H7 (cell line): Measurements from ENCODE around the gene CTPS2.

DNA sequence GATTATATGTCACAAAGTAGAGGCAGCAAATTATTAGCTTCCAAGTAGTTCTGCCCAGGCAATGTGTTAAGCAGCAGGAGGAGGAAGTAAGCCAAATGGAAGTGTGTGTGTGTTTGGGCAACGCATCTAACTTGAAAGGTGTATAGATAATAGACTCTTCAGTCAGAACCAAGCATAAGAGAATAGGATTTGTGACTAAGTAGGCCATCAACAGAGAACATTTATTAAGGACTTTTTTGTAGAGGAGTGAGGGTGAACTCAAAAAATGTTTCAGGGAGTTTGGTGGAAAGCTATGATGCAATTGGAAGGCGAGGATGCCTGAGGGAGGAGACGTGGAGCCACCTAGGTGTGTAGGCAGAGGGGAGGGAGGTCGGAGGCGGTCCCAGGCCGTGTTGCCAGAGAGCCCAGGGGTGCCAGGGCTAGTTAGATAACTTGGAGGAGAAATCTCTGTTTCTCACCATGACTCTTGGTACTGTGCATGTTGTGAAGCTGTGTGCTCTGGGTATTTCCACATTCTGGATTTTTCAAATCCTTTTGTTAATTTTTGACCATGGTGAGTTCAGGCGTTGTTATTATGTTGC lies 4.3 kb downstream of the RAB9A start:
- RAMPAGE, long total RNA = no peak

DNA sequence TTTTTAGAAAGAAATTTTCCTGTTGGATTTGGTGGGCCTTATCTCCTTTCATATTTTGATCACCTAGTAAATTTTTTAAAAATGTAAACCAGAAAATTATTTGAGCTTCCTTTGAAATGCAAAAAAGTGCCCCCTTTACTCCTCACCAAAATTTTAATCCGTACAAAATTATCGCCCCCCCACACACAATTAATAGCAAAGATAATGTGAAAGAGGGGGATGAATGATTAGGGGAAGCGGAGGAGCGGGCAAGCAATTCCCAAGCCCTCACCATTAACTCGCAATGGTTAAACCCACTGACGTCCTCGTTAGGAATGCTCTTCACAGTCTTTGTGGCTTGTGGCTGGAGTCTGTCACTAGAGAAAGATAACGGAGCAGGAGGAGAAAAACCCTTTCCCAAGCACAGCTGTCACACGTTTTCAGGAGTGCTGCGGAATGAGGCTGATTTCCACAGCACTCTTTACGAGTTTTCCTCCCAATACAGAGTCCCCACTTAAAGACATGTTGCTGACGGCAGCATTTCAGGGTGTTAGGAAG lies 92.4 kb downstream of the GEMIN8 start:
- RAMPAGE, long total RNA = no peak

- RAMPAGE, long total RNA = no peak
Measured at GRCh38 chrX:14027720-14028103, 2.0 kb downstream of the GEMIN8 start.

DNA sequence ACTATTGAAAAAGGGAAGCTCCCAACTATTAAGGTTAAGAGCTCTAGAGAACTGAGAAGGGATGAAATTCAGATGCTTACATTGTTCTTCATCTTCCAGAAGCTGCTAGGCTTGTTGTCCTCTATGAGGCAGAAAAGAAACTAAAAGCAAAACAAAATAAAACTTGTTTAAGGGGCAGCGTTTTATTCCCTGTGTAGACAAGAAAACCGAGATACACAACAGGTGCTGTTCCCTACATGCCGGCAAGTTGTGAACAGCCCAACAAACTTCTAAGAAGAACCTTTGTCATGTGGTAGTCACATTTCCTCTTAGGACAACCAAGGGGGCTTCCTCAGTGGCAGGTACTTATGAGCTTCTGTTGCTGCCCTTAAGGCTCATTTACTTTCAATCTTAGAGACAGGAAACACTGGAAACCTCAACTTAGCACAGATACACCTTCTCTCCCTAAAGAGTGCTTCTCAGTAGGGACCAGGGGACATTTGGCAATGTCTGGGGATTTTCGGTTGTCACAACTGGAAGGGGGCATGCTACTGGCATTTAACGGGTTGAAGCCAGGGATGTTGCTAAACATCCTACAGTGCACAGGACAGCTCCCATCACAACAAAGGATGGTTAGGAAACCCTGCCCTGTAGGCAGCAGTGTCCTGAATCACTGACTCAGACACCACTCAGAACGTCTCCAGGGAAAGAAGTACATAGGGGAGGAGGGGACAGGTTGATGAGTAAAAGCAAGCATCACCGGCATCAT lies 111.1 kb downstream of the ASB9 start:
- RAMPAGE, long total RNA = no peak

DNA sequence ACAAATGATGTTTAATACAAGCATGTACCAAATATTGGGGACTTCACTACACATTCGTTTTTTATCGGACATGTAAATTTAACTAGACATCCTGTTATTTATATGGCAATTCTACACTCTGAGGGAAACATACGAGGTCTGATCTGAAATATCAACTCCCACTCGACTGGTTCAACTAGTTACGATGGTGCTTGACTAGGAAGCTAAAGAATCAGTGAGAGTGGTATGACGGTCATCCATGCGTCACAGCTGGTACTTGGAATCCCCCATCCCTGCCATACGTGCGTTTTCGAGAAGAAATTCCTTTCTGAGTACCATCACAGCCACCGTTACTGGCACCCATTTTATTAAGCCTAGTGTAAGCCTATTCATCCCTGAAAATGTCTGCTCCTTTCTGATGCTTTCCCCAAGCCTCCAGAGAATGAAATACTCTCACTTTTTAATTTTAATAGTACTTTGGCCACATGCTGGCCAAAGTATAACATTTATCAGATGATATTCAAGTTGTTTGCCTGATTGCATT lies 701 bp upstream of the PIGA start:
- RAMPAGE, long total RNA = no peak

- RAMPAGE, long total RNA = no peak
Measured at GRCh38 chrX:15407417-15407670, 23.1 kb upstream of the VEGFD start.

- RAMPAGE, long total RNA = no peak
Measured at GRCh38 chrX:15492398-15493020, 624 bp downstream of the PIR start.

DNA sequence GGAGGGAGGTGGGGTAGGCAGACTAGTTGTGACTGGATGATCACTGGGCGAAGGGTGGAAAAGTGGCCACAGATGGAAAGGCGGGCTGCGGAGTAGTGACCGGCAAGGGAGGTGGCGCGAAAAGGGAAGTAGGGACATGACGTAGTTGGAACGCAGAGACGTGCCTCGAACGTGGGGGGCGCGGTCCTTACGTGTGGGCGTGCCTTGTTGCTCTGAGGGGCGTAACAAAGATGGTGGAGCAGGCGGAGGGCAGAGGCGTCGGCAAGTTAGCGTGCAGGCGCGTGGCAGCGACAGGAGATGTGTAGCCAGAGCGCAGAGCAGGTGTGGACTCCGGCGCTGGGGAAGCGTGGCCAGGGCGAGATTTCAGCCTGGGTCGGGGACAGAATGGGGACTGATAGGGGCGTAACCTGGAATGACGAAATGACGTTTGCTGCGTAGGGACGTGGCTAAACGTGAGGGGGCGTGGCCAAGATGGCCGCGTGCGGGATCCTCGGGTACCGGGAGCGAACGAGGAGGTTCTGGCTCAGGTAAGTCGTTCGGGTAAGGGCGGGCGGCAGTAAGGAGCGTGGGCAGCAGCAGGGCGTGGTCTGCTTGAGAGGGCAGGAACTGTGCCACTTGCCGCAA lies 10.8 kb upstream of the CLTRN start:
- RAMPAGE, long total RNA = start-site peak on the plus strand centred at position 452 of the sequence, 15 bp wide, 25 reads

DNA sequence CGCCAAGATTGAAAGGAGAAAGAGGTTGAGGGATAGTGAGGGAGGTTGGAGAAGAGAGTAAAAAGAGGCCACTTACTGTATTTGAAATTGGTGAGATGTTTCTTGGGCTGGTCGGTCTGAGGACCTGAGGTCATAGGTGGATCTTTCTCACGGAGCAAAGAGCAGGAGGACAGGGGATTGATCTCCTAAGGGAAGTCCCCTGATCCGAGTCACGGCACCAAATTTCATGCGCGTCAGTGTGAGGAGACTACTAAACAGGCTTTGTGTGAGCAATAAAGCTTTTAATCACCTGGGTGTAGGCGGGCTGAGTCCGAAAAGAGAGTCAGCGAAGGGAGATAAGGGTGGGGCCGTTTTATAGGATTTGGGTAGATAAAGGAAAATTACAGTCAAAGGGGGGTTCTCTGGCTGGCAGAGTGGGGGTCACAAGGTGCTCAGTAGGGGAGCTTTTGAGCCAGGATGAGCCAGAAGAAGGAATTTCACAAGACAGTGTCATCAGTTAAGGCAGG lies 16.6 kb downstream of the MAGEB17 start:
- RAMPAGE, long total RNA = start-site peak on the minus strand centred at position 227 of the sequence, 204 bp wide, 370 reads

DNA sequence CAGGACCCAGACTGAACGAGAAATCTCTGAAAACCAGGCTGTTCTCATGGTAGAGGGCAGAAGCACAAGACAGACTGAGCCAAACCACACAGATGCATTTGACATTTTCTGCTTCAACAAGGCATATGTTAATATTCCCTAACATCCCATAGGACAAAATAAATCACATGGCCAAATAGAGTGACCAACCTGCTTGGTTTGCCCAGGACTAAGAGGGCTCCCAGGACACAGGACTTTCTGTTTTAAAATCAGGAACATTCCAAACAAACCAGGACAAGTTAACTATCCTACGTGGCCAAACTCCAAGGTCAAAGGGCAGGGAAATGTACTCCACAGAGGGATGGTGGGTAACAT lies 11.7 kb downstream of the CTPS2 start:
- RAMPAGE, long total RNA = no peak

- RAMPAGE, long total RNA = start-site peak on the minus strand at chrX:16712359-16712431, 73 reads; start-site peak on the minus strand at chrX:16712645-16712670, 37 reads; start-site peak on the minus strand at chrX:16712879-16712923, 56 reads
Measured at GRCh38 chrX:16712283-16713098, at the start of gene CTPS2. TSS of gene CTPS2 (minus strand) at chrX:16712669.

DNA sequence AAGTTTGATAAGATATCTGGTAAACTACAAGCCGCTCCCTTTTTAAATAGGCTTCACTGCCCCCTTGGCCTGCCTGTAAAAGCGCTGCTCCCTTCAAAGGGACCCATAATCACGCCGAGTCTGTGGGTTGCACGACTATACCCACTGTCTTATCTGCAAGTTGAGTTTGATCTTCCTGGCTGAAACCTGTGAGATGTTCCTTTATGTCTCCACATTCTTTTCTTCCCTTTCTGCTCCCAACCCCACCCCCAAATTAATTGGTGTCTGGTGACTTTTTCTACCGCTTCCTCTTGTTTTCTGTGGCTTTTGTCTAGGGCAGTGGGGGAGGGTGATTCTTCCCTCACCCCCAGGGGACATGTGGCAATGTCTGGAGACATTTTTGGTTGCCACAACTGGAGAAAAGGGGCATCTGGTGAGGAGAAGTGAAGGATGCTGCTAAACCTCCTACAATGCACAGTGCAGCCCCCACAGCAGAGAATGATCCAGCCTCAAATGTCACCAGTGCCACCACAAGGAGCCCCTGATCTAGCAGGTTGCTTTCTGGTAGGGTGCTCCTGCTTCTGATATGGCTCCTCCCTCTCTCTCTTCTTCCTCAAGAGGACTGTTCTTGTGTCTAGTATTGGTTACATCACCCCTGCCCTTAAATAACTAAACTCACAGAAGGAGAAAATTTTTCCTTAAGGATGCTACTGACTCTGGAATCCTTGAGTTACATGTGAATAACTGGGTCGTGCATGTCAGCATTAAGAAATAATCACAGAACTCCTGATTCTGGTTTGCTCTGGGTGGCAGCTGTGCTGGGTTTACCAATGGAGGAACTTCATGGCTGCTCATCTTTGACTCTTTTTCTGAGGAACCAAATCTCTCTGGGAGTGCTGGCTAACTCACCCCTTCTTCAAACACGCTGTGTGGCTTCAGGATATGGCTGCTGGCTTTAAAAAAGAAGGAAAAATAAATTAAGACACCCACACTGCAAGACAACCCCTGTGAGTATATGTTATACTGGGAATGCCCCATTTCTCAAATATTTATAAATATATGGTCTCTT lies 153.1 kb downstream of the NHS start:
- RAMPAGE, long total RNA = no peak

GRCh38 chrX:17739920-17741106 lies 3.0 kb downstream of the SCML1 start:
- RAMPAGE, long total RNA = no peak

DNA sequence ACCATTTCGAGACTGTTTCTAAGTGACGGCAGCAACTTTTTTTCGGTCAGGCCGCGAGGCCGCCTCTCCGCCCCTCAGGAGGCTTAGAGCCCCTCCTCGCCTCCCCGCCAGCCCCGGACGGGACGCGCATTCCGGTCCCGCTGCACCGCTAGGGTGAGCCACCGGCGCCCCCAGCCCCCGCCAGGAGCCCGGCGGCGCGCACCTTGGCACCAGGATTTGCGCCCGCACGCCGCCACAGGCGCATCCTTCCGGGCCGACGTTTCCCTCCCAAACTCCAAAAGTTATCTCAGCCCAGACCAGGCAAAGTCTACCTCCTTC lies 648 bp downstream of the SCML2 start:
- RAMPAGE, long total RNA = no peak

DNA sequence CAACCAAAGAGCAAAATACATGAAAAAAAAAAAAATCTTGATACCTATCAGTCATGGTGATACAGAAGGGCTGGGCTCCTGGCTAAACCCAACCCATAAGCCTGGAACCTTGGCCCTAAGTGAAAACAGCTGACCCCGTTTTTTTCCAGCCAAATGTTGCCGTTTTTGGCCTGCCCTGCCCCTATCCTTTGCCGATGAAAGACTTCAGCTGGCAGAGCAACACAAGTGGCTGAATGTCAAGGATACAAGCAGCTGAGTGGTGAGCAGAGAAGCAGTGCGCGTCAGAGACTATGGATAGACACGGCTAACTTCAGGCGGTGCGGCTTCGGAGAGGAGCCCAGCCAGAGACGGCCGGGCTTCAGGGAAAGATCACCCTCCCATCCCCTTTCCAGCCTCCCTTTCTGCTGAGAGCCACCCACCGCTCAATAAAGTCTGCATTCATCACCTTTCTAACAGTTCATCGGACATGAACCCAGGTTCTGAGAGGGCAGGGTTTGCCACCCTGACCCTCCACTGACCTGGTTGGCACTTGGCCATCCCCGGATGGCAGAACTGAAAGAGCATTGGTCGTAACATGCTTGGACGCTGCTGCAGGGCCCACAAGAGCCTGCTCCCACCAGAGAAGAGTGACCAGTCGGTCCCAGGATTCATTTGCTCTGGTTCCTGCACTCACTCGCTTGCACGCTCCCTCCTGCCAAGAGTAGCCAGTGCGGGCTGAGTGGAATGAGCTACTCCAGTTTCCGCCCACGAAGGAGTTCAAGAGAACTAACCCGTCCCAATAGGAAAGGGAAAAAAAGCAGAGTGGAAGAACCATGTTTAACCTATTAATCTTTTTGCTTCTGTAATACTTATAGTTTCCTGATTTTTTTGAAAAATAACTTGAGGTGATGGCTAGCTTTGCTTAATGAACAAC lies 125.8 kb downstream of the PPEF1 start:
- RAMPAGE, long total RNA = no peak

DNA sequence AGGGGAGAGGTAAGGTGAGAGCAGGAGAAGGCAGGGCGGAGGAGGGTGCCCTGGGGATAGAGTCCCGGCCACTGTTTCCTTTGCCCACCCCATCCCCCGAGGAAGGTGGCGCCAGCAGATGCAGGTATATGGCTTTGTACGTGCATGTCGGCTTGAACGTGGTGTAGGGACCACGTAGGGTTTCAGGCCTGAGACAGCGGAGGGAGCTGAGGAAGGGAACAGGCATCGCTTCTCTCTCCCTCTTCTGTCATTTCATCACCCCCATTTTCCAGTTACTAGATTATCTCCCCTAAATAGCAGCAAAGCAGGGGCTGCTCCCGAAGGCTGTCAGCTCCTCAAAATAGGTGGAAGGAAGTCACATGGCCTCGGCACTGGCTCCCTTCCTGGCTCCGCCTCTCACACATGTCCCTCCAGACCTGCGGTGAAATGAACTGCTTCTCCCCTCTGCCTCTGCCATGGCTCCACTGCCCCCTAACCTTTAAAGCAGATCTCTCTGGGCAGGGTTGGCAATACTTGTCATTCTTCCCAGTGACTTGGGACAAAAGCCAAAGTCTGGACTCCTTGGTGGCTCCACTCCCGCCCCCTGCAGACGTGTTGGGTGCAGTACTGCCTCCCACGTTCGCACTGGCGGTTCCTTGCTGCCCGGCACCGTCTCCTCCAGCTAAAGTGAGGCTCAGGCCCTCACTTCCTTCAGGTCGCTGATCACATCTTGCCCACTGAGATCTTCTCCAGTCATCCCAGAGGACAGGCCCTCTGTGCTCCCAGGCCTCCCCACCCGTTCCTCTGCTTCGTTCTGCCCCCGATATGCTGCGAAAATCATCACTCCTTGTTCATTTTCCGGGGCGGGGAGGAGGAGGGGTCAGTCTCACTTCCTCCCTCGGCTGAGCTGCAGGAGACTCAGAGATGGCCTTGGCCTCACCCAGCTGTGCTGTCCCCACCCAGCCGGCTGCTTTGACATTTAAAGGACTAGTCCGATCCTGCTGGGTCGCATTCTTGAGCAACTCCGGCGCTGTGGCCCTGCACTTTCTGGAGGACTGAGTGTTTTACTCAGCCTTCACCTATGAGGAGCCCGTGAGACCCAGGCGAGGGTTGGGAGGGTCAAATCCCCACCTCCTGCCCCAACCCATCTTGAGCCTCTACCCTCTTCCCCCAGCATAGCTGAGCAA lies 97.5 kb downstream of the PHKA2 start:
- RAMPAGE, long total RNA = no peak

GRCh38 chrX:18934889-18935324 lies 49.0 kb downstream of the PHKA2 start:
- RAMPAGE, long total RNA = no peak

GRCh38 chrX:19682849-19683413 lies 167.6 kb upstream of the MAP3K15 start:
- RAMPAGE, long total RNA = no peak

DNA sequence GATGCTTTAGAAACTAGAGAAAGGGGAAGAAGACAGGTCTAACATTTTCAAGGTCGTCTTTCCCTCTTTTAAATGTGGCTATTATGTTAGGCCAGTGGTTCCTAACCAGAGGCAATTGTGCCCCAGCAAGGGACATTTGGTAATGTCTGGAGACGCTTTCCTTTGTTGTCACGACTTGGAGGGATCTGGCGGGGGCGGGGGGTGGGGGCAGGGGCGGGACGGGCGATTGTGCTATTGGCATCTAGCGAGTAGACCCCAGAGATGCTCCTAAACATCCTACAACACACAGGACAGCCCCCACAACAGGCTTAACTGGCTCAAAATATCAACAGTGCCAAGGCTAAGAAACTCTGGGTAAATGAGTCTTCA lies 94.8 kb downstream of the SH3KBP1 start:
- RAMPAGE, long total RNA = no peak

DNA sequence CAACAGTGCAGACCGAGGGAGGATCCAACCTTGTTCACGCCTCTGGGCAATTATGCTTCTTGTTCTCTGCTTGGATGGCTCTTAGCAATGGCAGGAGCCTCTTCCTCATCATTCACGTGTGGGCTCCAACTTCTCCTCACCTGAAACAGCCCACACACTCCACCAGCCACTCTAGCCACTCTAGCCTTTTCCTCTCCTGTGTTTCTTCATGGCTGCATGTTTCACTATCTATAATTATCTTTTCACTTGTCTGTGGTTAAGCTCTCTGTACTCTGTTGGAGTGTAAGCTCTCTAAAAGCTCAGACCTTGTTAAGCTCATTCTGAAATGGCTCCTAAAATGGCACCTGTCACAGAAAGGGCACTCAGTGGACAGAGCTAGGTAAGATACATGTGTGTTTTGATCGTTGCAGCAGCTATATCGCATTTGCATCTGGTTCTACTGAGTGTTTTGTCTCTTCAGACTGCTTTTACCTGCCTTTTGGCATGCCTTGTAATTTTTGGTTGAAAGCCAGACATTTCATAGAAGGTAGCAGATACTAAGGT lies 80.0 kb downstream of the SH3KBP1 start:
- RAMPAGE, long total RNA = no peak